Foreskin keratinocyte (primary cell): ENCODE results near the genes ARHGAP36, USP26, ETDC, SMIM10L2A and CT45A9.

DNA sequence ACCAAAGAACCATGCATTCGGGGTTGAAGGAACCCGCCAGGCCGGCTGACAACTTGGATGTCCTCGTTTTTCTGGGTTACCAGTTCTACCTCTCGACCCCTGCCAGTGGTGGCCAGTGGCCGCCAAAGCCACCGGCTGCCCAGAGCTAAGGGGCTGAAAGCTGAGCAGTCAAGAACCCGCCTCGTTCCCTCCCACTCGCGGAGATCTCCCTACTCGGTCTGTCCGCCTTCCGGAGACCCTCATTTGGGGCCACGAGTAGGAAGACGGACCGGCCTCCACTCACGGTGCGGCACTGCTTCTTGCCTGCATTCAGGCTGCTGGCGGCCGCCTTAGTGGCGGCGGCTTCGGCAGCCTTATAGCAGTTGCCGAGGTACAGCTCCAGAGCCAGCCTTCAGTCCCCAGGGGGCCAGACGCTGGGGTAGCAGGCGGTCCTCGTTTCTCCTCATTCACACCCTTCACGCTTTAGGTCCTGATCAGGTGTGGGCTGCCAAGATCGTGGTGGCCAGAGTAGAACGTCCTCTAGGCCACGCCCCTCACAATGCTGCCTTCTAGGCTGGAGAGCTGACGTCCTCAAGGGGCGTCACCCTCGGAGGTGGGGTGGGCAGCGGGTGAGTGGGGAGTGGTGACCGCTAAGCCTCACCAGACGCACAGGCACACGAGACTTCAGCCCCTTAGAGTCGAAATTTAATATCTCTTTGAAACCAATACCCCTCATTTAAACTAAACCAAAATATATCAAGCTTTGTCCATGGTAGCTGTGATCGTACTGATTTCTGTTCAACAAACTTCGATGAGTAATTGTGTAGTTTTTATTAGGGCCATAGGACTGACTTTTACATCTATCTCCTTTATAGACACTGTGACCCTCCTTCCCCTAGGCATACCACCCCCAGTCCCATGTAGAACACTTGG, 122.2 kb downstream of the RBMX2 start:
- RAMPAGE, total RNA, result no peak

GRCh38 chrX:131058096-131058575, at the start of gene ARHGAP36:
Gene ARHGAP36 (plus strand): TSS chrX:131058346.
- RAMPAGE, total RNA, result no peak

DNA sequence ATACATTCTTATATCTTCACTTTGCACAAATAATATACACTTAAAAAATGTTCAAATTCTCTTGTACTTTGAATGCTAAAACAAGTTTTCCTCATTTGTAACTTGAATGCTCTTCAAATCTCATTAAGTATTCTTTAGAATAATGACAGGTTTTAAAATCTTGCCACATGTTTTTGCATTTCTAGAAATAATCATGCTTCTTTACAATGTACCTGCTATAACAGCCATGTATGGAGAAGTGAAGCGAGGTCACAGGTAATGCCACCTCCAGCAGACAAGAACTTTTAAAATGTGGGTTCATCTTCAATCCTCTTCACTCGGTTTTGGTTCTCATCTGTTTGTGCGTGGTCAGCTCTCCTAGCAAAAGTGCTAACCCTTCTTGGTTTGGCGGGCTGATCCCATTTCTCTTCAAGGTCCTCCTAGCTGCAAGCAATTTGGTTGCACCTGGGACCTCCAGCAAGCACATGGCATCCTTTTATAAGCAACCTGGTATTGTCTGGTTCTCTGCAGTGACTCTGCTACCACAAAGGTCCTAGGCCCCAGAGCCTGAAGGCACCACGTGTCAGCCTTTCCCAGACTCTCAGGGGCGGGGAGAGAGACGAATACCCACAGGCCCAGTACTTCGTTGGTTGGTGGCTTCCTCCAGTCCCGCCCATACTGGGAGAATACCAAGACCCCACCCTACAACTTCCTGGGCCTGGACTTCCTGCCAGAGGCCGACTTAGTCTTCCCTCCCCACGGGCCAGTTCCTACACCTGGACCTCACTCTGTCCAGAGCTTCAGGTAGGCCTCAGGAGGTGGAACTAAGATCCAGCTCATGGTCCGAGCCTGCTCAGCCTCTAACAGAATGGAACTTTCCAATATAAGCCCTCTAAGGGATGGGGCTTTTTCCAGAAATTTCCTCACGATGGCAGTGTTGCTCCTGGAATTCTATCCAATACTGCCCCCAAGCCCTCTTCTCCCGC, 192.7 kb upstream of the STK26 start:
- RAMPAGE, total RNA, result no peak

GRCh38 chrX:132413511-132414016, 75.3 kb downstream of the MBNL3 start:
- RAMPAGE, total RNA, result no peak

GRCh38 chrX:132490129-132490383, 1.2 kb upstream of the MBNL3 start:
- RAMPAGE, total RNA, result no peak

DNA sequence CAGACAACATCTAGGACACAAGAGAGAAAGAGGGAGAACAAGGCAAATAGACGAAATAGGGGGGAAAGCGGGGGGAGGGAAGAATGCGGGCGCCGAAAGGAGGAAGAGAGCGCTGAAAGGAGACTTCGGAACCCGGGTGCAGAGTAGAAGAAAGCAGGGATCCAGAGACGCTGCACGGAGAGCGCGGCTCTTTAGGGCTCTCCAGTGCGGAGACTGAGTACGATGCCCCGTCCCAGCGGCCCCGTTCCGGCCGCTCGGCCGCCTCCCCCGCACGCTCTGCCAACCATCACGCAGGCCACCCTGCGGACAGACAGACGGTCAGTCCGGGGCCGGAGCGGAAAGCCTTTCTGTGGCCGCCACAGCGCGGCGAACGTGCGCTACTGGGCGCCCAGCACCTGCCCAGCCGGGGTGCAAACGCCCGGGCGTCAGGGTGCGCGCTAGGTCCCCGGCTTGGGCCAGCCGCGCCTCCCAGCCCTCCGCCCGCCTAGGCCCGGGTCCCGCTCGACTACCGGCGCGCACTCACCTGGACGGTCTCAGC, 2.1 kb downstream of the HS6ST2 start:
- RAMPAGE, total RNA, result no peak

DNA sequence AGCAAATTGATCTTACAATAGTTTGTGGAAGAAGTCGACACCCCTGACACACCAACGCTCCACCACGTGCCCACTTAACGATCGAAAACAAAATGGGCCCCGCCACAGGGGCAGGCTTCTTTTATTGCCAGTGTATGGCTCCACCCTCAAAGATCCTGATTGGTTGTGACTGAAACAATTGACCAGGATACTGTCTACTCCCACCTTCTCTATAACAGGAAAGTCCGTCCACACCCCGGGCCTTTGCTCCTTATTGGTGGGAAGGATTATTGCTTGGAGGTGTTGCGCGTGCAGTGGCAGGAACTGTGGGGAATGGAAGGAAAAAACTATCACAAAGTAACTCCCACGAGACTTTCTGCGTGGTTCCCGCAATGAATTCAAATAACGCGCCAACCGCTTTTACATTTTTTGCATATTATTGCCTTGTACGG, at the start of gene USP26:
Gene USP26, minus strand, starts transcription at position 96 of the 431 bp plus-strand sequence.
- RAMPAGE, total RNA, result no peak

- RAMPAGE, total RNA, result no peak
These were observed 25.5 kb upstream of the GPC4 start for GRCh38 chrX:133440722-133441250.

DNA sequence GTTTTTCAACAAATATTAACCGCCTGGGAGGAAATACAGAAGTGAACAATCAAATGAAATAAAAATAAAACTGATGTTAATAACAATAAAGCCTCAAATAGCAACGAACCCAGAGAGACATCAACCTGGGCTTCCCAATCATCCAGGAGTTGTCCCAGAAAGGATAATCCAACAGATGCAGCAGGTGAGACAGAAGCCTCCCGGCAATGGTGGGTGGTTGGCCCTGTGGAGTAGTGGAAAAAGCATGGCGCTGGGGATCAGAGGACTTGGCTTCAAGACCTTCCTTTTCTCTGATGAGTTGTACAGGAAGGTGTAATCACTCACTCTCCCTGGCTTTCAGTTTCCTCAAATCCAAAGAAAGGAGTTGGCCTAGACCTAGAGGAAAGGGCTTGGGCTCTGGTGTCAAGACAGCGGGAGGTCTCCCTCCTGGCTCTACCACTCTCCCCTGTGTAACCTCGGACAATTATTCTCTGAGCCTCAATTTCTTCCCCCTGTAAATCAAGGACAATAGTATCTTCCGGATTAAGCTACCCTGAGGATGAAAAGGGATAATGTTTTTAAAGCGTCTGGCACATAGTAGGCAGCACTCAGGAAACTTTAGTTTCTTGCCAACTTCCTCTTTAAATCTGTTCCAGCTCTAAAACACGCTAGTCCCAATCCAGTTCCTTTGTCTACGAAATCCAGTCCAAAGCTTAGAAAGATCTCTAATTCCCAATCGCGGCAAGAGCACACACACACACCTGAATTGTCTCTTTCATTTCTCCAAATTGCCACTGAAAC, 29.7 kb upstream of the GPC4 start:
- RAMPAGE, total RNA, result no peak

- RAMPAGE, total RNA, result no peak
These were observed 41.2 kb upstream of the GPC3 start for GRCh38 chrX:134026397-134027246.

- RAMPAGE, total RNA, result no peak
These were observed 55.7 kb upstream of the CCDC160 start for GRCh38 chrX:134181304-134181662.

DNA sequence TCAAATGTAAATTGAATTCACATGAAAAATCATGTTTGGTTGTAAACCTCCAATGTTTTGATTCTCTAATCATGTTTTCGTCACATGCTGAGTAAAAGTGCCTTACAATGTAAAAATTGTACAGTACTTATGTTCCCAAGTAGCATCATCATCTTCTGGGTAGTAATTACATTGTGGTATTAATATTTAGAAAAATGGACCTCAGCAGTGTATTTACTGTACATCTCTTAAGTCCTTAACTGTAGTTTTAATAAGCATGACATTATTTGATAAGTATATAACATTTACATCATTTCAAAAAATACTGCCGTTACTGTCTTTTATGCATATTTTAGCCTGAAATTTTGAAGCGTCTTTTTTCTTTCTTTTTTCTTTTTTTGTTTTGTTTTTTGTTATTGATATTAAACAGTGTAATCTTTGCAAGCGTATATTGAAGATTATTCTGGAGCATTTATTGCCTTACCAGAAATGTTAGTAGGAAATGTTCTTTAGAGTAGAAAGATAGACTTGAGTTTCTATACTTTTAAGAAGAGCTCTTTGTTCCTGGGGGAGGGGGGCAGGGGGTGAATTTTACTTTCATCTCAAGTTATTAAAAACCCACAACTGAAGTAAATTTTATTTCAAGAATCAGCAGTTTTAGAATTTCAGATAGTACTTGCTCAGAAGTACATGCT, 32.1 kb upstream of the HPRT1 start:
- RAMPAGE, total RNA, result no peak

DNA sequence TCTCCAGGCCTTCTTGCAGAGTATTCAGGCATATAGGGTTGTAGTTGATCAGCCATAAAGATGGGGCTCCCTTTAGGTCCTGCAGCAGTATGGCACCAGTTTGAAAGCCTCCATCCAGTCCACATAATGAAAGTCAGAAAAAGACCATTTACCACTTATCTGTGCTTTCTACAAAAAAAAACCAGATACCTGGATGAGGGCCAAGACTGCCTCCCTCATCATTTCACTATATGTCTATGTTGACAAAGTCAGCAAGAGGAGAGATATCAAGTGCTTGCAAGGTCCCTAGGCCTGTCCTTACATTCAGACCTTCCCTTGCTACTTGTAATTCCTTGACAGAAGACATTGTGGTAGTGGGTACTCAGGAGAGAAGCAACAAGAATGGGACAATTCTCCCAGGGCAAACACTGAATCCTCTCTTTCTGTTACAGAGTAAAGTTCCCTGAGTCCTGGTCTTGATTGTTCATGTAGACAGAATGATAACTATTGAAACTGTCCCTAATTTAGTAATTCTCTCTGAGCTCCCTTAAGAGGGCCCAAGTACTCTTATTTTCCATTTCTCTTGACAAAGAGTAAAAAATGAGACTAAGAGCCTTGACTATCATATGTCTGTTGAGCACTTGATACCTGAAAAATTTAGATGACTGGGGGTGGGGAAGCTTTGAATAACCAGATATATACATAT, 22.9 kb upstream of the ETDC start:
- RAMPAGE, total RNA, result no peak

- RAMPAGE, total RNA, result no peak
These were observed at the start of gene ETDC for GRCh38 chrX:135309123-135309618. Gene ETDC (plus strand): TSS chrX:135309480.

DNA sequence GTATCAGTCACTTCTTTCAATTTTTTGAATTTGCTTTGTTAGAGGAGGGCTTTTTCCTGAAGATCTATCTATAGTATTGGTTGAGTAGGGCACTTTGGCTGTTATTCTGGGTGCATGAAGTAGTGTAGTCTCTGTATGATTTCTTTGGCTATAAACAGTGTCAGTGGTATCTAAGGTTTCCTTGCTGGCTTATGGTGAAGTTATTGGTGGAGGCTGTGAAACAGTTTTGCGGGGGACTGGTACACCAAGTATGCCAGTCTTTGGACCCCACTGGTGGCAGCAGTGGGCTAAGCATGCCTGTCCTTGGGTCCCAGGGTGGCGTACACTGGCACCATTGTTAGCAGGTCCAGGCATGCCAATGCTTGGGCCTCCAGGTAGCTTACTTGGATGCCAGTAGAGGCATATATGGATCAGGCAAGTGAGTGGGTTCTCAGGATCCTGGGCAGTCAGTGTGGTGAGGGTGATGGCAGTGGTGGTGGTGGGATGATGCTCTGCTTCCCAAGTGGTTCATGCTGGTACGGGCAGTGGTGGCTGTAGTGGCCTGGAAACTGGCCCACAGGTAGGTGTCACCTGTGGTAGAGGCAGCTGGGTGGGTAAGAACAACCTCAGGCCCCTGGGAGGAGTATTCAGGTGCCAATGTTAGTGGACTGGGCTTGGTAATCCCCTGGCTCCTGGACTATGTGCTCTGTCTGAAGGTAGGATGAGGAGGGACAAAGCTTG, 8.0 kb downstream of the ETDC start:
- RAMPAGE, total RNA, result no peak

- RAMPAGE, total RNA, result no peak
These were observed 15.8 kb downstream of the ZNF449 start for GRCh38 chrX:135360142-135360957.

- RAMPAGE, total RNA, result no peak
These were observed 37.6 kb upstream of the SMIM10L2A start for GRCh38 chrX:135384053-135384556.

- RAMPAGE, total RNA, result no peak
These were observed at the start of gene SMIM10L2A for GRCh38 chrX:135421416-135422634. Gene SMIM10L2A (plus strand): TSS chrX:135421944.

DNA sequence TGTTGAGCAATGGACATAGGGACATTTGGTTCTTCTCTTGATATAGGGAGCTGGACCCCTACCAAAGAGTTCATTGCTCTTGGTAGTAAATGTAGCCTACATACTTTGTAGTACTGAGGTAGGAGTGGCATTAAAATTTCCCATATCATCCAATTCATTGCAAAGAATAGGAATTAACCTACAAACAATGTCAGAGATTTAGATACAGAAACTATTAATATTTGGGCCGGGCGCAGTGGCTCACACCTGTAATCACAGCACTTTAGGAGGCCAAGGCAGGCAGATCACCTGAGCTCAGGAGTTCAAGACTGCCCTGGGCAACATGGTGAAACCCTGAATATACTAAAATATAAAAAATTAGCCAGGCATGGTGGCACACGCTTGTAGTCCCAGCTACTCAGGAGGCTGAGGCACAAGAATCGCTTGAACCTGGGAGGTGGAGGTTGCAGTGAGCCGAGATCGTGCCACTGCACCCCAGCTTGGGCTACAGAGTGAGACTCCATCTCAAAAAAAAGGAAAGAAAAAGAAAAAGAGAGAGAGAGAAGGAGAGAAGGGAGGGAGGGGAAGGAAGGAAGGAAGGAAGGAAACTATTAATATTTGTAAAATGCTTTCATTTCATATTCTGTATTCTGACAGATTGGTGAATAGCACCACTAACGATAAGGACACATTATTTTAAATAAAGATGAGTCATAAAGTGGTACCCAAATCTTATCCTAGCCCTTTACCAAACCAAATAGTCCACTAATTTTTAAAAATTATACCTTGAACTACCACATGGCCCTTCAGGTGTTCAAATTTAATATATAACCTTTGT, 21.7 kb downstream of the INTS6L start:
- RAMPAGE, total RNA, result no peak

DNA sequence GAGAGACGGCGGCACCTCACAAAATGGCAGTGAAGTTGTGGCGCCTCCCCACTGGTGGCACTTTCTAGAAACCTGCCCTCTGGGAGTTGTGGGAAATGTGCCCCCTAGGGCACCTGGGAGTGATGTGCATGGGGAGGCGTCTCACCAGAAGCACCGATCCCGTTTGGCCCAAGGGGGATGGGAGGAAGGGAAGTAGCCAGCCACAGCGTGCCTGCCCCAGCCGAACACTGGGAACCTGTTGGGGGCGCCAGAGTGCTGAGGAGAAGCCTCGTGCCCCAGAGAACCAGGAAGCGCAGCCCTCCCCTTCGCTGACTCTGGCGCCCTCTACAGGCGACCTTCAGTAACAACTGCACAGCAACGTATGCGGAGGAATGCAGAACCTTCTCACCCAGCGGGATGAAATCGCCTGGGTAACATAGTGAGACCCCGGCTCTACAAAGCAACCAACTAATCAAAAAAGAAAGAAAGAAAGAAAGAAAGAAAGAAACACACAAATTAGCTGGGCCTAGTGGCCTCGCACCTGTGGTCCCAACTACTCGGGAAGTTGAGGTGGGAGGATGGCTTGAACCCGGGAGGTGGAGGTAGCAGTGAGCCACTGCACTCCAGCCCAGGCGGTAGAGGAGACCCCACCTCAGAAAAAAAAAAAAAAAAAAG, at the start of gene CT45A9:
Gene CT45A9, minus strand, starts transcription at position 229 of the 654 bp plus-strand sequence.
- RAMPAGE, total RNA, result no peak